Measurements from ENCODE around the genes LZTS2, KAZALD1 and PITX3.

DNA sequence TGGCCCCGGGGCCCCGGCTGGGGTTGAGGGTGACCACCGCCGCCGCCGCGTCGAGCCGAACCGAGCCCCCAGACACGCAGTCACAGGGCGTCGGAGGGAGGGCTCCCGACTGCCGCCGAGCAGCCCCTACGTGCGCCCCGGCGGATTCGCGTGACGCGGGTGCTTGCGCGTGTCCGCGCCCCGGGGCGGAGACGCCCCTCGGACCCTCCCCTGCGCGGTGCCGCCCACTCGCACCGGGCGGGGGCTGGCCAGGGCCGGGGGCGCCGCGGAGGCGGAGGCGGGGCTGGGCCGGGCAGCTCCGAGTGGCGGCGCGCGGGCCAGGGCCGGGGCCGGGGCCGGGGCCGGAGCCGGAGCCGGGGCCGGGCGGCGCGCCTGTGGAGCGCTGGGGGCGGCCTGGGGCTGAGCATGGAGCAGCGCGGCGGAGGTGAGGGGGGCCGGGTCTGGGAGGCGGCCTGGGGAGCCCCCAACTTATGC is at the start of gene LZTS2:
Gene LZTS2 (plus strand): TSS at position 280 of the 474 bp plus-strand sequence.
- PRO-cap = bidirectional peak, plus-strand start at position 277 of the sequence, minus-strand start at position 142 of the sequence
- RAMPAGE, long total RNA, 4 experiments = start-site peak on the plus strand in 2 of 4 experiments, centred at positions 367 to 375 of the sequence, 16 to 26 reads per replicate

- PRO-cap = no peak
- RAMPAGE, long total RNA, 4 experiments = no peak in any of the 4 experiments
Measured at GRCh38 chr10:101043457-101043825, 12.4 kb downstream of the SFXN3 start.

DNA sequence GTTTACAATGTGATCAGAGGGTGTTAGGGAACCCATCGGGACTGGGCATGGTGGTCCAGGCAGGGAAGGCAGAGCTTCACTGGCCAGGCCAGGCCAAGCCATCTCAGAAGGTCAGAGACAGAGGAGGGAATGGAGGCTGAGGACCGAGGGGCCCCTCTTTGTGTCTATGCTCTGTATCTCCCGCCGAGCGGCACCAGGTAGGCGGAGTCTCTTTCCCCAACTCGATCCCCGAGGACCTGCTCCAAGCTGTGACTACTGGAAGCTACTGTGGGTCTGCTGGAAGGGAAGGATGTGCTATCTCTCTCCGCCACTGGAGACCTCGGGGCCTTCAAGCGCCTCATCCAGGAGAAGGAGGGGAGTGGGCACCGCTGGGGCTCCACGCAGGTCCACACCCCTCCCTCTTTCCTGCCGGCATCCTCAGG is 15.1 kb upstream of the KAZALD1 start:
- PRO-cap = no peak
- RAMPAGE, long total RNA, 4 experiments = no peak in any of the 4 experiments

- PRO-cap = no peak
- RAMPAGE, long total RNA, 4 experiments = no peak in any of the 4 experiments
Measured at GRCh38 chr10:101052249-101052700, 9.5 kb upstream of the KAZALD1 start.

DNA sequence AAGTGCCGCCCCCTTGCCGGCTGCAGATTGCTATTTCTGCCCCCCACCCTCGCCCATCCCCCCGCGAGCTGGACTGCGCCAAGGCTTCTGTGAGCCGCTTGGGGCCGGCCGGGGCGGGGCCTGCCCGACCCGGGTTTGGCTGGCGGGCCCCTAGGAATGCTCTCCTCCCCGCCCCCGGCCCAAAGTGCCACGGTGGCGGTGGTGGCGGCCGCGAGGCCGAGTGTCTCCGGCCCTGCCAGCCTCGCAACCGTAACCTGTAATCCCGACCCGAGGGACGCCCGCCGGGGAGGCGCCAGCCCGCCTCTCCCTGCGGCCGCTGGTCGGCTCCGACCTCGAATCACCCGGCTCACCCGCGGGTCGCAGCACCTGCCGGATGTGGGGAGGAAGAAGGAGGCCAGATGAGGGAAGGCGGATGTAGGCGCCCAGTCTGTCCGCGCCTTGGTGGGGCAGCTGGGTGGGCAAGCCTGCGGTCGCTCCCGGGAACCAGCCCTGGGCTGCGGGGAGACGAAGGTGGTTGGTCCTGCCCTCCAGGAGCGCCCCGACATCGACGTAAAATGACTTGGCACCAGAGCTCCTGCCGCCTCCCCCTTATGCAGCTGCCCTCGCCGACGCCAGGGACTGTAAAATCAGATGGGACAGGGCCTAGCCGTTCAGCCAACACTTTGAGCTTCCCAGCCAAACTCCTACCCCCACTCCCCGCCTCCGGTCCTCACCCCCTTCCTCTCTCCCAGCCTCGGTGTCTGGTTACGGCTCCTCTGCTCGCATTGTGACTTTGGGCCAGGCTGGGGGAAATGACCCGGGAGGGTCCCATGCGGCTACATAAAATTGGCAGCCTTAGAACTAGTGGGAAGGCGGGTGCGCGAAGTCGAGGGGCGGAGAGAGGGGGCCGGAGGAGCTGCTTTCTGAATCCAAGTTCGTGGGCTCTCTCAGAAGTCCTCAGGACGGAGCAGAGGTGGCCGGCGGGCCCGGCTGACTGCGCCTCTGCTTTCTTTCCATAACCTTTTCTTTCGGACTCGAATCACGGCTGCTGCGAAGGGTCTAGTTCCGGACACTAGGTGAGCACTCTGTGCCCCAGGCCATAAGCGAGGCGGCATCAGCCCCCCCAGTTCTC is at the start of gene KAZALD1:
Gene KAZALD1 (plus strand): TSS at position 929 of the 1,111 bp plus-strand sequence.
- PRO-cap = no peak
- RAMPAGE, long total RNA, 4 experiments = no peak in any of the 4 experiments

- PRO-cap = no peak
- RAMPAGE, long total RNA, 4 experiments = no peak in any of the 4 experiments
Measured at GRCh38 chr10:101146933-101147278, 15.8 kb downstream of the TLX1 start.

DNA sequence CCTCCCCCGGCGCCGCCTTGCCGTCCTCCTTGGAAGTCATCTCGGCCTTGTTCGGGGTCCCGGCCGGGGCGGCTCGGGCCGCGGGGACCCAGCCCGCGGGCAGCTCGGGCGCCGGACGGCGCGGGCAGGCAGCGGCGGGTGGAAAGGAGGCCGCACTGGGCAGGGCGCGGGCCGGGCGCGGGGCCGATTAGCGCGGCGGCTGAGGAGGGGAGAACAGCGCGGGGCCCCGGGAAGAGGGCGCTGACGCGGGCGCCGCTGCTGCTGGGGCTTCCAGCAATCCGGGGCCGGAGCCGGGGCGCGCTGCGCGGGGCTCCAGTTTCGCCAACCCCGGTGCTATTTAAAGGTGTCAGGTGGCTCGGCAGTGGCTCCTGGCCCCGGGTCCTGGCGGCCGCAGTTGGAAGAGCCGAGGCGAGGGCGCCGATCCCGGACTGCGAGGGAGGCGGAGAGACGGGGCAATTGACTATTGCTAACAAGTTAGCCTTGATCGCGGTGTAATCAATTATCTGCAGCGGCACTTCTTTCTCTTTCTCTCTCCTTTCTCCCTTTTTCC is 412 bp downstream of the LBX1 start:
- PRO-cap = no peak
- RAMPAGE, long total RNA, 4 experiments = no peak in any of the 4 experiments

DNA sequence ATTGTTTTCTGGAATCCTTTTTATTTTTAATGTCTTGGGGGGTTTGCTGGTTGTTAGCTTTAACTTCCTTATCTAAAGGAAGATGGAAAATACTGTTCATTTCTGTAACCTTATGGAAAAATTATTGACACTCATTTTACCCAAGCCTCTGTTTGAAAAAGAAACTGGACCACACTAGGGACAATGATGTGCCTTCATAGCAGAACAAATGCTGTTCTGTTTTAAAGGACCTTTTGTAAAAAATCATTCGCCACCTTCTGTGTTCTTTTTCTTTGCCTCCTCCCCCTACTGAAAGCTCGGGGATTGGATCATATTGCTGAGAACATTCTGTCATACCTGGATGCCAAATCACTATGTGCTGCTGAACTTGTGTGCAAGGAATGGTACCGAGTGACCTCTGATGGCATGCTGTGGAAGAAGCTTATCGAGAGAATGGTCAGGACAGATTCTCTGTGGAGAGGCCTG is 62.3 kb downstream of the POLL start:
- PRO-cap = no peak
- RAMPAGE, long total RNA, 4 experiments = no peak in any of the 4 experiments

DNA sequence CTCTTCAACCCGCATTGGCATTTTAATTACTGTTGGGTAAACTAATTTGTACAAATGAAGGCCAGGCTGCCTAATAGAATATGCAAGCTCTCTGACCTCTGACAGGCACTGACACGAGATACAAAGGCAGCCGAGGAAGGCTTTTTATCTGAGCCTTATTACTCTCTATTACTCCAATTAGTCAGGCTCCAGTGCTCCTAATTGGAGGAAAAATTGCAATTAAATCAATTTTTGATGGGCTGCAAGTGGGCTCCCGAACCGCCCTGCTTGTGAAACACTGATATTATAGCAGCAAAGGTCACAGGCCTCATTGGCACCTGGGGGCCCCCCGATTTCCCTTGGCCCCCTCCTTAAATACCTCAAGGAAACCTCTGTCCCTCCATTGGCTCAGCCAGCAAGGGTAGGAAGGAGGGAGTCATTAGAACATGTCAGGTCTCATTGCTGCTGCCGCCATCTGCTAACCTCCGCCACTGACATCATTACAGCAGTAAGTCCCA is 42.0 kb downstream of the DPCD start:
- PRO-cap = no peak
- RAMPAGE, long total RNA, 4 experiments = no peak in any of the 4 experiments

GRCh38 chr10:101695372-101695491 is 262 bp upstream of the FBXW4 start:
- PRO-cap = no peak
- RAMPAGE, long total RNA, 4 experiments = no peak in any of the 4 experiments

GRCh38 chr10:101779049-101779587 is 3.2 kb upstream of the FGF8 start:
- PRO-cap = no peak
- RAMPAGE, long total RNA, 4 experiments = no peak in any of the 4 experiments

- PRO-cap = no peak
- RAMPAGE, long total RNA, 4 experiments = no peak in any of the 4 experiments
Measured at GRCh38 chr10:101809888-101811194, 7.9 kb downstream of the OGA start.

- PRO-cap = no peak
- RAMPAGE, long total RNA, 4 experiments = no peak in any of the 4 experiments
Measured at GRCh38 chr10:101814660-101815266, 3.5 kb downstream of the OGA start.

- PRO-cap = no peak
- RAMPAGE, long total RNA, 4 experiments = no peak in any of the 4 experiments
Measured at GRCh38 chr10:101858846-101859242, 15.2 kb upstream of the KCNIP2 start.

- PRO-cap = no peak
- RAMPAGE, long total RNA, 4 experiments = no peak in any of the 4 experiments
Measured at GRCh38 chr10:102055149-102055509, 844 bp downstream of the ARMH3 start.

GRCh38 chr10:102066312-102066894 is 1.3 kb downstream of the HPS6 start:
- PRO-cap = no peak
- RAMPAGE, long total RNA, 4 experiments = no peak in any of the 4 experiments

GRCh38 chr10:102109799-102110158 is 10.4 kb downstream of the LDB1 start:
- PRO-cap = no peak
- RAMPAGE, long total RNA, 4 experiments = no peak in any of the 4 experiments

- PRO-cap = no peak
- RAMPAGE, long total RNA, 4 experiments = no peak in any of the 4 experiments
Measured at GRCh38 chr10:102112037-102112865, 7.9 kb downstream of the LDB1 start.

DNA sequence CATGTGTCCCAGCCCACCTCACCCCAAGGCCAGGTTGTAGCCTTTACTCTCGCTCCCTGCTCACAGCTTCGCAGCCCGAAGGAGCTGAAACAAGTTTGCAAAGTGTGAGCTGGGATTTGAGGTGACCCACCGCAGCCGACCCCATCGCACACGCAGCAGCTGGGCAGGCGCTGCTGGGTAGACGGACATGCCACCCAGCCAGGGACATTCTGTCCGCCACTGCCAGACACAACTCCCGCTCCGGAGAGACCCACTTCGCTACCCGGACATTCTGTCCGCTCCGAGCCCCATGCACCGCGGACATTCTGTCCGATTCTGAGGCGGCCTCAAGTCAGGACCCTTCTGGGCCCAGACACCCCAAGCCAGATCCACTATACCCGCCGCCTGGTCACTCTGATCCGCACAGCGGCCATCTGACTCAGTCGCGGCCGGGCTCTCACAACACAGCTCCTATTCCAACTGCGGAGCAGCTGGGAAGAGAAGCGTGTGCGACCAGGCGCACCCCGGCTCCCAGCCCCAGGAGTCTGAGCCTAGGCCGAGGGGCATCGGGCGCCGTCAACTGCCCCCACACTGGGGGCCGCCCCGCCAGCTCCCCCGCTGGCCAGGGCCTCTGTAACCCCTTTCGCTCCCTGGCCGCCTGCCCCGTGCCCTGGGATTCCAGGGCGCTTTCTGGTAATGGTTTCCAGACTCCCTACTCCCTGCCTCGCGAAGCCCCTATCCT is 784 bp downstream of the PITX3 start:
- PRO-cap = no peak
- RAMPAGE, long total RNA, 4 experiments = no peak in any of the 4 experiments

DNA sequence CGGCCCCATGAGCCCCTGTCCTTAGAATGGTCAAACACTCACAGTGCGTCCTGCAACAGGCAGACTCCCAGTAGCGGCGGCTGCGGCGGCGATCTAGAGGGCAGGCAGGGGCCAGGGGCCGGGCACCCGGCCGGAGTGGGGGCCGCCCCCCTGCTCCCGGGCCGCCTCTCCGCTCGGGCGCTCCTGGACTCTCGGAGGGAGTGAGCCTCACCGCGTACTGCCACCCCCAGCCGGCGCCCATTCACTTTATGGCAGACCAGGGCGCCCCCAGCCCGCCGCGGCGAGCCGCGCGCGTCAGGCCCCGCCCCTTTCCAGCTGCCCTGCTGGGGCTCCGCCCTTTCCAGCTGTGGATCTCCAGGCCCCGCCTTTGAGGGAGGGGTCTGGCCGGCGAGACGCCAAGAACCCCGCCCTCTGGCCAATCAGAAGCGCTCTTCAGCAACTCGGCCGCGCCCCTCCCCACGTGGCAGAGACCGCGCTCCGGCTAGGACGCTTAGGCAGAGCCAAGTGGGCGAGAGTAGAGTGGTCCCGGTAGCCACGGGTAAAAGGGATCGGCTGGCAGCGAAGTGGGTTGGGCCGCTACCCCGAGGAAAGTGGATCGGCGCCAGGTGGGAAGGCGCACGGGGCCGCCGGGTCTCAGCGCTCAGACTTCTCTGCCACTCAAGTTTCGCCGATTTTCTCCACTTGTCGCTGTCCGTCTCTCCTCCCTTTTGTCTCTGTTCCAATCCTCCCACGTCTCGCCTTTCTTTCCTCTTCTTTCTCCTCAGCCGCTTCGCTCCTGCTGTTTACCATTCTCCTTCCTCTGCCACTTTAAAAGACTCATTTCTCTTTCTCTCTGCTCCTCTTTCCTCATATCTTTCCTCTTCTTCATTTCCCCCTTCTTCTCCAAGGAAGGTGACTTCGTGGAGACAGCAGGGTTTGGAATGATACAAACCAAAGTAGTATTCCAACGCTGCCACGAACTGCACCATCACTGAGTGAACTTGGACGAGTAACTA is at the start of gene PITX3:
Gene PITX3 (minus strand): TSS at position 222 of the 995 bp plus-strand sequence.
- PRO-cap = no peak
- RAMPAGE, long total RNA, 4 experiments = no peak in any of the 4 experiments

Measured in omental fat pad (tissue), 4 donors.